ENCODE results near the gene CCDC138.

GRCh38 chr2:108771719-108772276 is 14.8 kb upstream of the CCDC138 start:
- PRO-cap = no peak
- RAMPAGE, long total RNA = no peak

GRCh38 chr2:108782072-108782410 is 4.5 kb upstream of the CCDC138 start:
- PRO-cap = no peak
- RAMPAGE, long total RNA = no peak

DNA sequence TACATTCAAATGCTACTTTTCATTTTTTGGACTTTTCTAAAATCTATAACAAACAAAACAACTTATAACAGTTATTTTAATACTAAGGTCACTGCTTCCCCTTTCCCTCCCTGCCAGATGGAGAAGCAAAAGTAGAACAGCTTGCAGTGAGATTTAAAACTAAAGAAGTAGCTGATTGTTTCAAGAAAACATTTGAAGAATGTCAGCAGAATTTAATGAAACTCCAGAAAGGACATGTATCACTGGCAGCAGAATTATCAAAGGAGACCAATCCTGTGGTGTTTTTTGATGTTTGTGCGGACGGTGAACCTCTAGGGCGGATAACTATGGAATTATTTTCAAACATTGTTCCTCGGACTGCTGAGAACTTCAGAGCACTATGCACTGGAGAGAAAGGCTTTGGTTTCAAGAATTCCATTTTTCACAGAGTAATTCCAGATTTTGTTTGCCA is 4.1 kb upstream of the CCDC138 start:
- PRO-cap = no peak
- RAMPAGE, long total RNA = no peak

- PRO-cap = bidirectional peak, plus-strand start at chr2:108786807, minus-strand start at chr2:108786700
- RAMPAGE, long total RNA = no peak
Measured at GRCh38 chr2:108786056-108786872, at the start of gene CCDC138. TSS of gene CCDC138 (plus strand) at chr2:108786771.

DNA sequence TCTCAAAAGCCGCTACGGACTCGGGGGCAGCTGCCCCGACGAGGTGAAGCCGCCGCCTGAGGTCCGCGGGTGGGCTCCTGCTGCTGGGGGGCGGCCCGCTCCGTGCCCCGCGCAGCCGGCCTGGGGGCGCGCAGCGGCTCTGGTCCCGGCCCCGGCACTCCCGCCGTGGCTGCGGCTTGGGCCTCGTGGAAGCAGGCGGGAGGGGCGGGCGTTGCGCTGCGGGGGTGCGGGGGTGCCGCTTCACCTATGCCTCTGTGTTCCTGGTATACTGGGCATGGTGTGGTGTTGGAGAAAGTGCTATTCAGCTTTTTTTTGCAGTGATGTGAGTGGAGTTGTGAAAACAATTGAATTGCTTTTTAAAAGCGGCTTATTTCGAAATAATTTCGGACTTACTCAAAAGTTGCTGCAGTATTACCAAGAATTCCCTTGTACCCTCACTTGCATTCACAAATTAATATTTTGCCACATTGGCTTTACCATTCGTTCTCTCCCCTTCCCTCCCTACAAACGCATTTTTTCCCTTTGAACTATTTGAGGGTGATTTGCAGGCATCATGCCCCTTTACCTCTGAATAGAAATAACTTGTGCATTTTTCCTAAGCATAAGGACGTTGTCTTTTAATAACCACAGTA is 418 bp downstream of the CCDC138 start:
- PRO-cap = bidirectional peak, plus-strand start at position 169 of the sequence, minus-strand start at position 159 of the sequence
- RAMPAGE, long total RNA = no peak

DNA sequence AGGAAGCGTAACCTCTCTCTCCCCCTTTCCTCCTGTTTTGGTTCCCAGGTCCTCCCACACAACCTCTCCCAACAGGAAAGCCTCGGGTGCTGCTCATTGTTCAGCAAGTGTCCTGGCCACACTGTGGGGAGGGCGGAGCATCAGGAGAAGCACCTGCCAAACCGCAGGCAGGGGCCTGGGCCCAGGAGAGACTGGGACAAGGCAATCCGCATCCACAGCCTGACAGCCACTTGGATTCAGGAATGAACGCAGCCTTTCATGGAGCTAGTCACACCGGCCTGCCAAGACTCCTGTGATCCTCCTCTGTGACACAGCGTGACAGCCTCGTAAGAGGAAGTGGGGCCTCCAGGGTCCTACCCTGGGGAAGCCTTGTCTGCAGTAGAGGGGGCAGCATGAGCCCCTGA is 62.4 kb downstream of the EDAR start:
- PRO-cap = no peak
- RAMPAGE, long total RNA = no peak

DNA sequence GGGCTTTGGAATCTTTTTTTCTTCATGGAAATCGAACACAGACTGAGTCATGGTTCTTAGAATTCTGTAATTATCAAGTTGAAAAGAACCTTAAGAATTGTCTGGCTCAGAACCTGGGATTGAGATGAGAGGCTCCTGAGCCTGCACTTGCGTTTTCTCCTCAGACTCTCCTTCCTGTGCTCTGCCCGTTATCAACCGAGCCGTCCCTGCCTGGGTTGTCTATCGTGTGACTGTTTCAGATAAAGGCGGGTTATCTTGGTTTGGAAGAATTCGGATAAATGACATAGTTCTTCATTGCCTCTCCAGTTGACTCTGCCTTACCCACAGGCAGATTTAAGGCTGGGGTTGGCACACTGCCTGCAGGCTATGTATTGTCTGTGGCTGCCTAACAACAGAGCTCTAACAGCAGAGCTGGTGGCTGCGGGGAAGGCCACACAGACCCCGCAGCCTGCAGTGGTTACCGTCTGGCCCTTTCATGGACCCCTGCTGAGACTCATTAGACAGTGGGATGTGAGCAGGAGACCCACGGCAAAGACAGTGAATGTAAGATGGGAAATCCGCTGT is 44.2 kb downstream of the SH3RF3 start:
- PRO-cap = no peak
- RAMPAGE, long total RNA = no peak

GRCh38 chr2:109184483-109185312 is 55.7 kb downstream of the SH3RF3 start:
- PRO-cap = no peak
- RAMPAGE, long total RNA = no peak

GRCh38 chr2:109457427-109458589 is 156.0 kb downstream of the SEPTIN10 start:
- PRO-cap = no peak
- RAMPAGE, long total RNA = no peak

DNA sequence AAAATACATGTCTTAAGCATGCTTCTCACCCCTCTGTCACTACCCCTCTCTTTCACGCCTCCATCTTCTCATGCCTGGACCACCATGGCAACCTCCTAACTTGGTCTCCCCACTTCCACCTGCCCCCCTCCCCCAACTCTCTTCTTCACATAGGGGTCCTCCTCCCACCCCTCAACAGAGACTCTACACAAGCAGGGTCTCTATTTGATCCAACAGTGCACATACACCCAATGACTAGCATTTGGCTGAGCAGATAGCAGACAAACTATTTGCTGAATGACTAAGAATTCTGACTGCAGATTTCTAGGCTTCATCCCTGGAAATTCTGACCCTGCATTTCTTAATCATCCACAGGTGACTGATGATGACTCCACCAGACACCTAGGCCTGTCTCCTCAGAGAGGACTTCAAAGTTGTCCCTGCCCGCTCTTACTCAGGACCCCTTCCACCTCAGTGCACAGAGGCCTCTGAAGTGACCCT is 51.5 kb downstream of the SEPTIN10 start:
- PRO-cap = no peak
- RAMPAGE, long total RNA = no peak

DNA sequence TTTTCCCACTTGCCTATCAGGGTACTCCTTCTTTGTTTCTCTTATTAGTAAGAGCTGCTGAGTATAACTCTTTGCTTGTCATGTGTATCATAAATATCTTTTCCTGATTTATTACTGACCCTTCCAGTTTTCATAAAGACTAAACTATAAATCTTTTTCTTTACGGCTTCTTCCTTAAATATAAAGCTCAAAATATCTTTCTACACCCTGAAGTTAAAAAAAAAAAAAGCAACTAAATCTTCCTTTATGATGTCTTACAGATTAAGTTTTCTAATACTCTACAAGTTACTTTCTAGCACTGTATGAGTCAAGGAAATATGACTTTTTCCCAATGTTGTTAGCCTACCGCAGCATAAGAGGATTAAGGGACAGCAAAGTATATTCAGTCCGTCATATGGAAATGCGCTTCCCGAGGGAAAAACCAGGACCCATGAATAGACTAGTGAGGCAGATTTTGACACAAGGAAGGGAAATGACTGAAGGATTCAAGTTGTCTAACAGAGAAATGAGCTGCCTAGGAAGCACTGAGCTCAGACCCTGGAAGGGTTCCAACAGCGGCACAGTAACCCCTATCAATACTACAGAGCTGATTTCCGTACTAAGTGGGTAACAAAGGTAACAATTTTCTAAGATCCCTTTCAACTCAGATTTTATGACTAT is 12.1 kb downstream of the SEPTIN10 start:
- PRO-cap = no peak
- RAMPAGE, long total RNA = no peak

DNA sequence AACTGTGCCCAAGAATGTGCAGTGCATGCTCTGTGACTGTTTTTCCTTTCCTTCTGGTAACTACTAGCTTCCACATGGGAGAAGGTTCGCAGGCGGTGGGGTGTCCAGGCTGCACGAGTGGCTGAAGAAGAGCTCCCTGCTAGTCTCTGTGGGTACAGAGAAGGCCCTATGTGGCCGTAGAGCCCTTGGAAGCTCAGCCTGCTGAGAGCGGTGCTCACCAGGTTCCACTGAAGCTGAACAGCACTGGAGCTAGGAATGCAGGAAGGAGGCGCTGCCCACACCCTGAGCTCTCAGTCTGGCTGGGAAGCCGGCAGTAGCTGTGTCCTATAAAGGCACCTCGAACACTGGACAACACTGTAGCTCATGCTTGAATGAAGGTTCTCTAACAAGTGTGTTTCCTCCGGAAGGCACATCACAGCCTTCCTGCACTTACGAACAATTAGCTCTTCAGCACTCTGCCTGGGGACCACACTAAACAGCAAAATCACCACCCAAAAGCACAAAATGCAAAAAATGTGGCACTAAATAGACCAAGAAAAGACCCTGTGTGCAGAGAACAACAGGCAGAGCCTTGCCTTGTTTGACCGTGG is 64.6 kb downstream of the SOWAHC start:
- PRO-cap = no peak
- RAMPAGE, long total RNA = no peak

- PRO-cap = no peak
- RAMPAGE, long total RNA = no peak
Measured at GRCh38 chr2:109694118-109694579, 80.0 kb downstream of the SOWAHC start.

- PRO-cap = no peak
- RAMPAGE, long total RNA = no peak
Measured at GRCh38 chr2:110106514-110107129, 9.0 kb downstream of the MALL start.

GRCh38 chr2:110113540-110114819 is 1.6 kb downstream of the MALL start:
- PRO-cap = no peak
- RAMPAGE, long total RNA = no peak

GRCh38 chr2:110116340-110116843 is 770 bp upstream of the MALL start:
- PRO-cap = no peak
- RAMPAGE, long total RNA = no peak

DNA sequence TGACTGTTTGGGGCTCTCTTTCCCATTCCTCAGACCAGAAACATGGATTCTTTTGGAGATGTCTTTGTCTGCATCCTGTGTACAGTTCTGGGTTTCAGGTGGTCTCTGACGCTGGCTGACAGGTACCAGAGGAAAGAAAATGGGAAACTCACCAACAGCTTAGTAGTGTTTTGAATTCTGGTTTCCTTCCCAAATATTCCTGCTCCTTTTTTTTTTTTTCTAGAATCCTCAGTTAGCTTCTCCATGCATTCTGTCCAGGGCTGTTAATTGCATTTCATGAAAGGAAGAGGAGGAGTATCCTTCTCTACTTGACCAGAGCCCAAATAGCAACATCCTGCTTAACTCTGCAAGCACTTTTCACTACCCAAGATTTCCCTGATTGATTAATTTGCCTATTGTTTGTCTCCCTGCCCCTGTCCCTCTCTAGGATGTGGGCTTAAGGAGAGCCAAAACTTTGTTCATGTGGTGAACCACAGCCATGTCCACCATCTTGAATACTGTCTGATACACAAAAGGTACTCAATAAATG is 2.3 kb upstream of the MALL start:
- PRO-cap = no peak
- RAMPAGE, long total RNA = no peak

GRCh38 chr2:111116949-111117409 is 3.7 kb upstream of the BCL2L11 start:
- PRO-cap = no peak
- RAMPAGE, long total RNA = no peak

DNA sequence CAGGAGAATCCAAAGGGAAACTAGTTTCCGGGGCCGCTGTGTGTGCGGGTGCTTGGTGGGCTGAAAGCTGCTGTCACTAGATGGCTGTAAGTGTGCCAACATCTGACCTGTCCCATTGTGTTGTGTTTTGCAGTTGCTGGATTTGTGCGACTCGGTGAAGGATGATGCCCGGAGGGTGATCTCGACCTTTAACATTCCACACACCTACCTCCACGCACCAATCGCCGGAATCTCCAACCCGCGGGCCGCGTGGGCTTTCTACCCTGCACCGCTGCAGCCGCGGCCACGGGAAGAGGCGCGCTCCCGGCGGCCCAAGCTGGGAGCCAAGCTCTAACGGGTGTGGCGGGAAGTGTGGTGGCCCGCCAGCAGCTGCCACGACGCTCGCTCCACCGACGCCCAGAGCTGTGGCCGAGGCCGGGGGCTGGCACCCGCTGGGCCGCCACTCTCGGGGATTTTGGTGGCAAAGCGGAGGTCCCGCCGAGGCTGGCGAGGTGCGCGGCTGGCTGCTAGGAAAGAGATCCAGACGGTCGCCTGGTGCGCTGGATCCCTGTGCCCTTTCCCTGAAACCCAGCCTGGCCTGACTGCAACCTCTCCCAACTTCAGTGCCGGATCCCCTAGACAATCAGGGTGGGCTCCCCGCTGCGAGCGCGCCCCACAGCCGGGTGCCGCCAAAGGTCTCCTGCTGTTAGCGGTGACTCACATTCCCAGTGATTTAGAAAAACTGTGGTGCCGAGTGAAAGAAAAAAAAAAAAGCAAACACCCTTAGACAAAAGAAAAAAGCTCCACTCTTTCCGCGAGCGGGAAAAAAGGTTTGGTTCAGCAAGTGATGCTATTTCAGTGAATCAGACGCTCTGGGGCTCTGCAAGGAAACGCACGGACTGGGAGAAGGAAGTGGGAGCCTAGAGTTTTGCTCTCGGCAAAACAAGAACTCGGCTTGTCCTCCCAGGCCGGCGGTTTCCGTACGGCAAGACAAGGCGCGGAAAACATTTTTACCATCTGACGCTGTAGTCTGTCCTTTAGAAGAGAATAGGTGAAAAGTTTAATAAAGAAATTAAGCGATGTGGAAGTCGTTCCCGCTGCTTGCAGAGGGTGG is 2.9 kb upstream of the BCL2L11 start:
- PRO-cap = no peak
- RAMPAGE, long total RNA = no peak

DNA sequence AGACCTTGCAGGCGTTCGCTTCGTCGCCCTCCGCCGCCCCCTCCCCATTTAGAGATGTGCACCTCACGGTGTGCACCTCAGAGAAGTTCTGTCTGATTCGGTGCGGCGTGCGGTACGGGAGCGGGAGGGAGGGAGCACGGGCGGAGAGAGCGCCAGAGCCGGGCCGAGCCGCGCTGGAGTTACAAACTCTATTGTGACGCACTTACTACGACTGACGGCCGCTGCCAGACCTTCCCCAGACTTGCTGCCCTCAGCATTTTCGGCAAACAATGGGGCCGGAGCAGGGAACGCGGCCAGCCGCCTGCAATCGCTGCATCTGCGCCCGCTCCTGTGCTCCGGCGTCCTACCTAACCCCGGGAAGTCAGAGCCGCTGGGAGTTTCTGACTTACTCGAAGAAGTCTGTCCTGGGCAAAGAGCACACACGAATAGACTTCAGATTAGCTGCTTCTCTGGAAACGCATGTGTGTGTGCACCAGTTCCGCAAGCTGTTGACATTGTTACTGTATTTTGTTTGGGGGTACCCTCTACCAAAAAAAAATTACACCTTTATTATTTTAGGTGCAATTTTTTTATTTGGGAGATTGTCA is 2.4 kb downstream of the BCL2L11 start:
- PRO-cap = no peak
- RAMPAGE, long total RNA = no peak

Measured in OCI-LY7 (cell line).